Tibial artery (tissue), 1 donor: Measurements from ENCODE around the genes AGAP4, MSMB, SYT15 and GDF2.

GRCh38 chr10:44997924-44998722 is 2.6 kb upstream of the ZNF22 start:
- PRO-cap: no peak

DNA sequence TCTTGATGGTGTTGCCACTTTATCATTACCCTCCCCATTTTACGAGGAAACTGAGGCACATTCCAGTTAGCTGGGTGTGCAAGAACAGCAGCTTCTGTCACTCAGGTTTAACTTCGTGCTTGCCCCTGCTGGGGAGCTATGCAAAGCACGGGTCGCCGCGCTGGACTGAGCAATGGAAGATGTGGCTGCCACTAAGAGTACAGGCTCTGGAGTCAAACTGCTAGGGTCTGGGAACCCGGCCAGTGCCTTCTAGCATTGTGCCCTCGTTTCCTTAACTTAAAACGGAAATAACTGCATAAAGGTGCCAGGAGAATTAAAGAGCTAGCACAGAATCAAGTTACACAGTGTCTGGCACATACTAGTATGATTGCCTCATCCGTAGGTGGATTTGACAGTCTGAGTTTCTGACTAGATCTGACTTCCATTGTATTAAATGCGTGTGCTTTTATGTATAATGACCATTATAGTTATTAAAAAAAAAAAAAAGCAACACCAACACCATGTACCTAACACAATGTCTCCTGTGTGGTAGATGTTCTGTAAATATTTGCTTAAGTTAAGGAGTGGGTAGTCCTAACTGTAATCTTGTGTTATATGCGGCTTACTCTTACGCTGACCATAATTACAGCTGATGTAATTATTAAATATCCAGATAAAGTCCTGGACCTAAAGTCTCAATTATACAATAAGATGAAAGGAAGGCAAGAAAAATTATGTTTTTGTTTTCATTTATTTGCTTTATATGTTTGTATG is 865 bp downstream of the ZNF22 start:
- PRO-cap: unidirectional peak, minus-strand start at position 167 of the sequence

DNA sequence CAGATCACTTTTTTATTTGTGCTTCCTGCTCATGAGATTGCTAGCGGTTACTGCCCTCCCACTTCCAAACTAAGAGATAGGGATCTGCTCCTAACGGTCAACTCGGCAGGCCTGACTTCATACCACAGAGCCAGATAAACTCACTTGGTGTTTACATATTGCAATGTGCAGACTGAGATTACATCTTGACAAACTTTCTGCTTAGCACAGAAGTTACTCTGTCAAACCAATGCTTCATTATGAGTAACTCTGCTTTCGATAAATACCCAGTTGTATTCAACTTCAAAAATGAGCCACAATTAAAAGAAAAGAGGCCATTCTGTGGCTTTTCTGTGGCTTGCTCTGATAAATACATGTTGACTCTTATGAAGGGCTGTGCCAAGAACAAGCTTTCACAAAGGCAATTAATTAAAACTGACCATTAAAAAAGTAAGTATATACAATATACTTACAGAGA is 64.5 kb downstream of the MARCHF8 start:
- PRO-cap: no peak

GRCh38 chr10:45847231-45847892 is at the start of gene AGAP4:
TSS of gene AGAP4 (minus strand) at chr10:45847500.
- PRO-cap: no peak

GRCh38 chr10:45964232-45965070 is 7.8 kb upstream of the TIMM23 start:
- PRO-cap: no peak

DNA sequence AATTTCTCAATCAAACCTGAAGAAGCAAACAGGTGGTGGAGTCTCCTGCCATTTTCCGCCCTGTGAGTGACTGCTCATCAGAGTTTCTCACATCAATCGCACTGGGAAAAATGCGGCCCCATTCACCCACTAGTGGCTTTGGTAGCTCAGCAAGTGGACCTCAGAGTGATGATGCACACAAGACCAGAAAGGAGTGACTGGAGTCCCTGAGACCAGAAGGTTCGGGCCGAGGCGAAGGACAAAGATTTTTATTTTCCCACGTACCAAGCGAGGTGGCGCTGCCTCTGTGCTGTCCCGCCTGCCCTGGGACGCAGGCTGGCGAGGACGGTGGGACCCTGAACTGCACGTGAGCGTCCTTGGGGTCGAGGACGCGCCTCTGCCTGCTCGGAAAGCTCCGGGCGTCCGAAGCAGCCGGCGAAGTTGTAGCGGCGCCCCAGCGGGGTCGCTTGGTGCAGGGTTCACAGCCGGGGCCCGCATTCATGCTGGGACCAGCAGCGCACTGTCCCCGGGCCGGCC is 557 bp upstream of the TIMM23 start:
- PRO-cap: no peak

DNA sequence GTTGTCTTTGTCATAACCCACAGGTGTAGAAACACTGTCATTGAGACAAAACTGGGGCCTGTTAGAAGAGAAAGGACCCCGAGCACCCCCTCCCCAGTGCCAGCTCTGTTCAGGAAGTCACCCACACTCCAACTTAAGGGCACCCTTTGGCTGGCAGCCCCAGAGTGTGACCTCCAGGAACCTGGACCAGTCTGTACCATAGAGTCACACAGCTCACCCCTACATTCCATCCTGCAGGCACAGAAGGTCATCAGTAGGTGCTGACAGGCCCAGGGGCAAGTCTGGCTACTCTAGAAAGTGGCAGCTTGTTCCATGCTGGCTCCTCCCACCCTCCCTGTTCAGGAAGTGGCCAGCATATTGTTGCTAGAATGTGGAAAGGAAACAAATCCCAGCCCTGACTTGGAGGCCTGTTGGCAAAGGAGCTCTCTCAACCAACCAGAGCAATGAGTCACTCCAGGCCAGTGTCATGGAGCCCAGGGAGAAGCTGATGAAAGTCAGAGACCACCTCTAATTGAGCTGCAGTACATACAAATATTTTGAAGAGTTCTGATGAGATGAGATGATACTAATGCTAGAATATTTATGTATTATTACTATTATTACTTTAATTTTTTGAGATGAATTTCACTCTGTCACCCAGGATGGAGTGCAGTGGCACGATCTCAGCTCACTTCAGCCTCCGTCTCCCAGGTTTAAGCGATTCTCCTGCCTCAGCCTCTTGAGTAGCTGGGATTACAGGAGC is 3.3 kb upstream of the NCOA4 start:
- PRO-cap: no peak

GRCh38 chr10:46039792-46040468 is 6.1 kb downstream of the MSMB start:
- PRO-cap: no peak

DNA sequence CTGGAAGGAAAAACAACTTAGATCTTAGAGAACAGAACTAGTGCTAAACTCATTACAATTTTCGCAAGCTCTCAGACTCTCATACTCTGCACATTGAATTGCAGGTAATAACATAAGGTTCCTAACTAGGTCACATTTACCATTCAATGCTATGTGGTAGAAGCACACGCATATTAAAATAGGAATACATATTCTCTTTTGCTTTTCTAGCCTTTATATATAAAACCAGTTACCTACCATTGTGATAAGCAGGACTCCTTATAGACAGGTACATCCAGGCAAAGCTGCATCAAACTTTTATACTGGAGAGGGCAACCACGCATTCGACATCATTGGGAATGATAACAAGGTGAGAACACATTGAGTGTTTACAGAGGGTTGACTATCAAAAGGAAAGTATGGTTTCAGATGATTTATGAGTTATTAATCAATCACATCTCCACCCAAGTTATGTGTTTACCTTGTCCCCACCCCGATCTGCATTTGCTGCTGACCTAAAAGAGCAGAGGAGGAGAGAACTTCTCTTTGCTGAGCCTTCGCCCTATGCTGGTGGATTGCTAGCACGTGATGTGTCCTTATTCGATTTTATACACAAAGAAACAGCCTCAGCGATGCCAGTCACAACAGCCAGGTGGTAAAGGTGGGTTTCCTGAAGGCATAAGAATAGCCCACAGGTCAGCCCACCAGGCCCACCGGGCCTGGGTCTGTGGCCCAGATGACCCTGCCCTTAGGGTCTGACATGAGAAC is at the start of gene MSMB:
Gene MSMB, minus strand, starts transcription at position 272 of the 747 bp plus-strand sequence.
- PRO-cap: no peak

DNA sequence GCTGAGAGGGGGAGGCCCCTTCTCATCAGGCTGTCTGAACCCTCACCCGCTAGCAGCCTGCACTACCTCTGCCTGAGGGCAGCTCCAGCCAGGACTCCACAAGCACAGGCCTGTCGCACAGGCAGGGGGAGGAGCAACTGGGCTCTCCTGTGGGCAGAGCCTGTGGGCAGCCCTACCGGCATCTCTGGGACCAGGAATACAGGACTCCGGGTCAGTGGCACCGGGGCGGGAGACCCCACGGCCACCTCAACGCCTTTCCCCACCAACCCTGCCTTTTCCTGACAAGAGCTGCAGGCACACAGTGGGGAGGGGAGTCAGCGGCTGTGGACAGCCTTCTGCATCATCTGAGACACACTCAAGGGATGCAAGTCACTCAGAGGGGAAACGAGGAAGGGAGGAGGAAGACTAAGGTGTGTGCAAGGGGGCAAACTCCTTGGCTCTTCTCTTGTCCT is 49.4 kb upstream of the MSMB start:
- PRO-cap: no peak

GRCh38 chr10:46284340-46285357 is 2.1 kb upstream of the ANTXRL start:
- PRO-cap: bidirectional peak, plus-strand start at chr10:46284721, minus-strand start at chr10:46284623

DNA sequence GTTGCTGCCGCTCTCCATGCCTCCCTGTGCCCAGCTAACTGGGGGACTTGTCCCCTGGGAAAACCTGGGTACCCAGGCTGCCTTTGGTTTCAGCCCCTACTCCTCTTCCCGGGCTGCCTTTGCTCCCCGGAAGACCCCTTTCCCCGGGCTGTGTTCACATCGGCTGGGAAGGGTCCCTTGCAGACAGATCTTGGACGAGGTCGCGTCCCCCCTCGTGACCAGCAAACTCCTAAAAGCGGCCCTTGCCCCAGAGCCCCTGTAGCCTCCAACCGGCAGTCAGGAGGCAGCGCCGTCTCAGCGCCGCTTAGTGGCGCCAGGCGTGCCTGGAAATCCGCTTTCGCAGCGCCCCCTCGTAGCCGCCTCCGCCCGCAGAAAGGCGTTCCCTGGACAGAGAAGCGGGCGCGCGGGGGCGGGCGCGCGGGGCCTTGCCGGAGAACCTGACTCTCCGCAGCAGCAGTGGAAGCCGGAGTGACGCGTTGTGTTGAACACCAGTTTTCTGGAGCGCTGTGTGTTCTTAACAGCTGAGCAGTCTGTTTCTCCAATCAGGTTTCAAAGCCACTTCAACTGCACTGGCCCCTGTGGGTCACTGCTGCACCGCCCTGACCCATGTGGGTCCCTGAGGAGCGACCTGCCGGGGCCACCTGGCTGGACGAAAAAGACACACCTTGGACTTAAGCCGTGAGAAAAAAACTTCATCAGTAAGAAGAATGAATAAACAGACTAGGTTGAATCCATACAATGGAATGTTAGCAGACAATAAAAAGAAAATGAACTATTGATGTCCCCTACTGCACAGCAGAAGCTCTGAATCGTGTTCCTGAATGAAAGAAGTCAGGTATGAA is 22.6 kb downstream of the ANXA8L1 start:
- PRO-cap: no peak

DNA sequence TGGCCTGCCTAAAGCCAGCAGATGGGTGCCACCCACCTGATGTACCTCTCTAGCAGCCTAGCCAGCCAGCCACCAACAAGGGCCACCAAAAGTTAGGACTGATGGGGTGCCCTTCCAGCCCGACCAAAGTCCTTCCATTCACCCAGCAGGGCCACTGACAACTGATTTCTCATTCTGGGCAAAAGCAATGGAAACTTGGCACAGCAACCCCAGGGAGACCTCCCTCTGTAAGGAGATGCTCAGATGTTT is 13.7 kb downstream of the GPRIN2 start:
- PRO-cap: no peak

GRCh38 chr10:46578900-46579219 is at the start of gene SYT15:
TSS of gene SYT15 (plus strand) at chr10:46579128.
- PRO-cap: no peak

- PRO-cap: no peak
Observed at GRCh38 chr10:46815717-46816330, 95.4 kb upstream of the PTPN20 start.

- PRO-cap: no peak
Observed at GRCh38 chr10:47322245-47322784, at the start of gene GDF2. TSS of gene GDF2 (plus strand) at chr10:47322454.

DNA sequence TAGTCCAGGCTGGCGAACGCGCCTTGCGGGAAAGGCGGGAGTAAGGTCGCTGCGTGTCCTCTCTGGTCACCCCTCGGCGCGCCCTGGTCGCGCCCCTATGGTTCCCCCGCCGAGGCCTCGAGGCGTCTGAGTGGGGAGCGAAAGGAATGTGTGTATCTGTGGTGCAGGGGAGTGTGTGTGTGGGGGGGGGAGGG is 115 bp upstream of the SYT15B start:
- PRO-cap: no peak

DNA sequence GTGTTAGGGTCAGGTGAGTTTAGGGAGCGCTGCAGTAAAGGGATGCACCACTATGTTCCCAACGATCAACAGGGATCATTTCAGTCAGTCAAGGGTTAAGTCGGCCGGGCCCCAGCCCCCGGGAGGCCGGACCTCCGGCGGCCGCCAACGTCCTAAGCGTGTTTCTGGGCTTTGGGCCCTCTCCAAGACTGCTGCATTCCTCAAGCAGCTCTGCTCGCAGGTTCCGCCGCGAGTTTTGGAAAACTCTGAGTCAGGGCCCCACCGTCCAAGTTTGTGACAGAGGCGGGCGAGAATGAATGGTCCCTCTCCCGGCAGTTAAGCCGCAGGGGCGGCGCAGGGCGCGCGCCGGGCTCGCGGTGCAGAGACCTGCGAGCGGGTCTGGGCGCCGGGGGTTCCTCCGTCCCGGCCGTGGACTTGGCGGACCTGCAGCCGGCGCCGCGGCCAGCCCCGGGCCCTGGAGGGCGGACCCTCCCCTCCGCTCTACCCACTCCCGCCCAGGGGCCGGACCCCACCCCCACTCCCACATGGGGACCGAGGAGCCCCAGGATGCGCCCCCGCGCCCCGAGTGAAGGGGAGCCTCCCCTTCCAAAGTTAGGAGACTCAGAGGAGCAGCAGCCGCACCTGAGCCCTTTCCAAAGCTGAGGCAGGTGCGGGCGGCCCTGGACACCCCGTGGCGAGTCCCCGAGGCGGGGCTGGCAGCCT is 81.4 kb downstream of the ARHGAP22 start:
- PRO-cap: no peak

DNA sequence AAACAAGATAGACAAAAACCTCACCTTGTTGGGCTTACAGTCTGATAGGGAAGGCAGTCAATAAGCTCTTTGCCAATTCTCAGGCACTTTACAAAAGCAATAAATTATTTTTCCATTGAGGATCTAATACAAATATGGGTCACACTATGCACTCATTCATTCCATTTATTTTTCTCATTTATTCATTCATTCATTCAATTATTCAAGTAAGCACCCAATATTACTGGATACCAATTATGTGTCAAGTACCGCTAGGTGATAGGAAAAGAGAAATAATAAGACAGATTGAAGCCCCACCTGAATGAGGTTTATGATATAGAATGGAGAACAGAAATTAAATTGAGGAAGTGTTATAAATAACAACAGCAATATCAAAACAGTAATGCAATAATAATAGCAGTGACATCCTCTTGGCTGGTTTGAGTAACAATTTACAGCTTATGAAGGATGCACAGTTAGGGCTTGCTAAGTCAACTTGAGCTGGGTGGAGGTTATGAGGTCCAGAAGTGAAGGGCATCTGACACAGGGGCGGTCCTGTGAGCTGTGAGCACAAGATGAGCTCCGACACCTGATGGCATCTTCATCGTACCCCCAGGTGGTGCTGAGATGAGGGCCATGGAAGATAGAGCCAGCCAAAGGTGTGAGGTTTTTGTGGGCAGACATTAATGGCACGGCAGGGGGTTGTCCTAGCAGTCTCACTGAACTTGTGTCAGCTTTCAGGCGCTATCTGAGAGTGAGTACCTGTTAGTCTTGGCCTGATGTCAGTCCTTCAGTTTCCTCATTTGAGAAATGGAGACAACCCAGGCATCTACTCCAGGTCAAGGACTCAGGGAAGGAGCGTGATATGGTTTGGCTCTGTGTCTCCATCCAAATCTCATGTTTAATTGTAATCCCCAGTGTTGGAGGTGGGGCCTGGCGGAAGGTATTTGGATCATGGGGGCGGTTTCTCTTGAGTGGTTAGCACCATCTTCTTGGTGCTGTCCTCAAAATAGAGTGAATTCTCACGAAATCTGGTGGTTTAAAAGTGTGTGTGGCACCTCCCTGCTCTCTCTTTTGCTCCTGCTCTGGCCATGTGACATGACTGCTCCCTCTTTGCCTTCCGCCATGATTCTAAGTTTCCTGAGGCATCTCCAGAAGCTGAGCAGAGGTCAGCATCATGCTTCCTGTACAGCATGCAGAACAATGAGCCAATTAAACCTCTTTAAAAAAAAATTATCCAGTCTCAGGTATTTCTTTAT is 30.4 kb downstream of the ARHGAP22 start:
- PRO-cap: no peak

- PRO-cap: no peak
Observed at GRCh38 chr10:48683705-48684369, 836 bp upstream of the WDFY4 start.